Neural crest cell (in vitro differentiated cells): ENCODE results near the gene LRCH3.

- PRO-cap, result no peak
These were observed 592 bp upstream of the DLG1 start for GRCh38 chr3:197298909-197299498.

GRCh38 chr3:197352900-197353412 lies 54.5 kb upstream of the DLG1 start:
- PRO-cap, result no peak

DNA sequence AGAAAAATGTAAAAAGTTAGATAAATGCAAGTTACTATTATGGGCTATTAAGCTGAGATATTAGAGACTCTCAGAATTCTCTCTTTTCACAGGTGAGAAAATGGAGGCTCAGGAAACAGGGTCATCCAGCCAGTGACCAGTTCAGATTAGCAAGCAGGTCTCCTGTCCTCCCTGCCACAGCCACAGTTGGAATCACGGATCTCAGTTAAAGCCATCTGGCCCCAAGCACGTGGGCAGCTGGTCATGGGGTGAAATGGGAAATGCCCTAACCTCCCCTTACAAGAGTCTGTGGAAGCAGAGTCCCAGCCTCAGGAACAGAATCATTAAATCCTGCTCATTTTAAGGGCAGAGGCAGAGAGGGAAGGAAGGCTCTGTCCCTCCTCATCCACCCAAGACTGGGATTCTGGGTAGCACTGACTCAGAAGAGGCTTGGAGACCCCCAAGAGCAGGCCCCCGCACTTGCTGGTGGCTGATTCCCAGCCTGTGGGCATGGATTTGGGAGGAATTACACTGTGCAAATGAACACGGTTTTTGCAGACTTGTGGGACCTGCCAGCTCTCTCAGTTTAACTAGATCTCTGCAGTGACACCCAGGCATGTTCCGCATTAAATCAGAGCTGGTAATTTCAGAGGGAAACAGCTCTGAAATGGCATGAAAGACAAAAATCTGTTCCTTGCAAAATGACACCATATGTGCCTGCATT lies 89.1 kb downstream of the BDH1 start:
- PRO-cap, result no peak

- PRO-cap, result no peak
These were observed 77.9 kb downstream of the BDH1 start for GRCh38 chr3:197477829-197478219.

DNA sequence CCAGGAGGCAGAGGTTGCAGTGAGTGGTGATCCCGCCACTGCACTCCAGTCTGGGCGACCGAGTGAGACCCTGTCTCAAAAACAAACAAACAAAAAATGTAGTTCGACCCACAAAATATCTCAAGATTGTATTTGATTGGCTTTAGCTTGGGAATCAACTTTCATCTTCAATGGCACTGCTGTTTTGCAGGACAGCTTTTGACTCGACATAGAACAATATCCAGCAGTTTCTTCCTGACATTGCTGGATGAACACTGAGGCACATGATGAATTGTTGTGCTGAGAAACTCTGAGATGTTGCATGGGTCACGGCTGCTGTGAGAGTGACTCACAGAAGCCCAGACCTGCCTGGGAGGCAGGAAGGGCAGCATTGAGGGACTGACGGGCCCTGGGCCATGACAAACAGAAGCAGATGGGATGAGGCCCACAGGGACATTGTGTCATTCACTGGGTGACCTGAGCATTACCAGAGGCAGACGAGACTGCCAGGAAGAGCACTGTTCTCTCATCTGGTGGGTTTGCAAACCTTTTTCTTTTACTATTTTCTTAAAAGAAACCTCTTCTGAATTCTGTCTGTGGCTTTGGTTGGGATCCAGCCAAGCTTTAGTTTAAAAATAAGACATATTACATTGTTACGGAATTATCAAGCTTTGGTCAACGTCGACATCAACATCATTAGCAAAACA lies 68.0 kb downstream of the BDH1 start:
- PRO-cap, result unidirectional peak, minus-strand start at position 325 of the sequence

DNA sequence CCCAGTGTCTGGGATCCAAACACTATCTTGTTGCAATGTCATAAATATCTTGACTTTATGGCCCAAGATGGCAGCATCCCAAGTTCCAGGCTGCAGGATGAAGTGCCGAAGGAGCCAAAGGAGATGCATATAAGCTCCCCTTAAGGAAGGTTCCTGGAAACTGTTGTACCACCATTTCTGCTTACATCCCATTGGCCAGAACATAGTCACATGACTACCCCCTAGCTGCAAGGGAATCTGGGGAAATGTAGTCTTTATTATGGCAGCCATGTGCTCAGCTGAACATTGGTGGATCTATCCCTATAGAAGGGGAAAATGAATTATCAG lies 54.3 kb downstream of the BDH1 start:
- PRO-cap, result no peak

GRCh38 chr3:197514587-197515067 lies 41.1 kb downstream of the BDH1 start:
- PRO-cap, result no peak

GRCh38 chr3:197516451-197517557 lies 39.0 kb downstream of the BDH1 start:
- PRO-cap, result no peak

DNA sequence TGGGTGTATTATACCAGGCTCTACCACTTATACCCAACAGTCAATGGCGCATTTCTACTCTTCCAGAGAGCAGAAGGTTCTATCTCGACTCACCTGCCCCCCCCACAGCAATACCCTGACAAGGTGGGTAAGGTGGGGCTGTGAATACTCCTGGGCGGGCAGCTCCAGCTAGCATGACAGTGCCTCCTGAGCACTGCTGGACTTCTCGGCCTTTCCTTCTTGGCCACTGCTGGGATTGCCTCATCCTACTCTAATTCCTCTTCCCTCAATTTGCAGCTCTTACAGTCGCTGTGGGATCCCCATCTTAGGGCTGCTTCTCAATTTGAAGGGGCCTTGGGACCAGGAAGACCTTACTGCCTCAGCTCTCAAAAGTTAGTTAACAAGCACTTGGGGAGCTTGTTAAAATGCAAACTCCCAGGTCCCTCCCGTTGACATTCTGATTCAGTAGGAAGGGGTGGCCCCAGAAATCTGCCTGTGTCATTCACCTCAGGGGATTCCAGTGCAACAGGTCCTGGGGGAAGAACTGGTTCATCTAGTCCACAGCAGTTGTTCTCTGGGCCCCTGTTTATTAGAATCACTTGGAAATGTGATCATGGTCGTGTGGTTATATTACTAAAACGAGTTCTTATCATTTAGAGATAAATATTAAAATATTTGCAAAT lies 14.8 kb downstream of the BDH1 start:
- PRO-cap, result no peak

DNA sequence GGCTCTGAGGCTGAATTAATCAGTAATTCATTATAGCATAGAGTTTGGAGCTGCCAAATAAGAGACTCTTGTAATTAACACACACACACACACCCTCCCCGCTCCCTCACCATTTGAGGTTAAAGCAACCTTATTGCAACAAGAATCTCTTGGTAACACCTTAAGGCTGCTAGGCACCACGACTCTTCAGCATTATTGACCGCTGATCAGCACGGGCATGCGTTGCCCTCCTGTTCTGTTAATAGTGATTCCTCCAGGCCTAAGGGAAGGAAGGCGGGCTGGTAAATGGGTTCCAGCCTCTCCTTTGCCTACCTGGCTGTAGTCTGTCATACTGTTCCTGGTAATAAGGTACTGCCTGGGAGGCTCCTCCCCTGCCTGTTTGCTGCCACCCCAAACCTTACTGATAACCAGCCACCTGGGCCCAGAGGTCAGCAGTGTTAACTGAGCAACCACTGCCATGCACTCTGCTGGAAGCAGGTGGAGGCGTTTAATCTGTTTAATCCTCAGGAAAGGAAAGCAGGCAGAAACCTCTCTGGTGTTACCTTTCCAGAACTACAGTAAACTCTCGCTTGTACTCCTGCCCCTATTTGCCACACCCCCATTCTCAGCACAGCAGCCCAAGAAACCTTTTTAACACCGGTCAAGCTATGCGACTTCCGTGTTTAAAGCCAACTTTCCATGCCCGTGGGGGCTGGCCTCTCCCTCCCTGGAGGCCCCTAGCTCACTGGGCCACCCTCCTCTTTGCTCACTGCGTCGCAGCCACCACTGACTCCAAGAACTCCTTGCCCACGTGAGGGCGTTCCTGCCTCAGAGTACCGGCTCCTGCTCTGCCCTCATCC lies 8.5 kb downstream of the BDH1 start:
- PRO-cap, result no peak

DNA sequence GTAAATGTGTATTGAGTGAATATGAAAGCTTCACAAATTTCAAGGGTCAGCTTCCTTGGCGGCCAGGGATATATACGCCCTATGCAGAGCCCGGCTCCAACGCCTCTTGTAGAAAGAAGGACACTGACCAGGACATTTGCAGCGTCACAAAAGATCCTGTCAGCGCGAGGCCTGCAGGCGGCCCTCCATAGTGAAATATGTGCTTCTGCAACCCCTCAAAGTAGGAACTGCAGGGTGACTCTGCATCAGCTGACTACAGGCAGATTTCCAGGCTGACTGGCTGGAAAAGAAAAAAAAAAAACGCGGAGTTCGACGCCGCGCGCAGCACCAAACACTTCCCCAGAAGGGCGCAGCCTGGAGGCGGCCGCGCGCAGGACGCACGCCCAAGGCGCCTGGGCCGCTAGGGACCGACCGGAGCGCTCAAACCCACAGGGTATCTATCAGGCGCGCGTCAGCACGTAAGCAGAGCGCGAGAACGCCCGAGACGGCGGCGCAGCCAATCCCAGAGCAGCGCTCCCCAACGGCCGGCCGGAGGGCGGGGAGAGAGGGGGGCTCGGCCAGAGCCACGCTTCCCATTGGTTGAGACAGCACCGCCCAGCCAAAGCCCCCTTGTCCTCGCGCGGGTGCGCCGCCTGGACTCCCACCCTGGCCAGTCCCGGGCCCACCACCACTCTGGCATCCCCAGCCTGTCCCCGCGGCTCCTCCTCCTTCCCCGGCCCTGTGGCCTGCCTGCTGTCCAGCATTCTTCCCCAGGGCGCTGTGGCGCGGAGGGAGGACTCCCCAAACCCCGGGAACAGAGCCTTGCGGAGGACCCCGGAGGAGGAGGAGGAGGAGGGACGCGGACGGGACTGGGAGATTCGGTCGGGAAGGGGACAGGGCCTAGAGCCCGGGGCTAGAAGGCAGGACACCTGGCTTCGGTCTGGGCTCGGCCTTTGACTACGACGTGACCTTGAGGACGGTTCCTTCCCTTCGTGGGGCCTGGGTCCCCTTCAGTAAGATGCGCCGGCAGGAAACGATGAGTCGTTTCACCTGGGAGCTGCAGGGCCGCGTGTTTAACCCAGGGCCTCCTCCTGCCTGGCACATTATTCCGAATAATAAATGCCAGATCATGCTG lies 977 bp downstream of the BDH1 start:
- PRO-cap, result bidirectional peak, plus-strand start at position 652 of the sequence, minus-strand start at position 439 of the sequence; bidirectional peak, plus-strand start at position 853 of the sequence, minus-strand start at position 847 of the sequence

DNA sequence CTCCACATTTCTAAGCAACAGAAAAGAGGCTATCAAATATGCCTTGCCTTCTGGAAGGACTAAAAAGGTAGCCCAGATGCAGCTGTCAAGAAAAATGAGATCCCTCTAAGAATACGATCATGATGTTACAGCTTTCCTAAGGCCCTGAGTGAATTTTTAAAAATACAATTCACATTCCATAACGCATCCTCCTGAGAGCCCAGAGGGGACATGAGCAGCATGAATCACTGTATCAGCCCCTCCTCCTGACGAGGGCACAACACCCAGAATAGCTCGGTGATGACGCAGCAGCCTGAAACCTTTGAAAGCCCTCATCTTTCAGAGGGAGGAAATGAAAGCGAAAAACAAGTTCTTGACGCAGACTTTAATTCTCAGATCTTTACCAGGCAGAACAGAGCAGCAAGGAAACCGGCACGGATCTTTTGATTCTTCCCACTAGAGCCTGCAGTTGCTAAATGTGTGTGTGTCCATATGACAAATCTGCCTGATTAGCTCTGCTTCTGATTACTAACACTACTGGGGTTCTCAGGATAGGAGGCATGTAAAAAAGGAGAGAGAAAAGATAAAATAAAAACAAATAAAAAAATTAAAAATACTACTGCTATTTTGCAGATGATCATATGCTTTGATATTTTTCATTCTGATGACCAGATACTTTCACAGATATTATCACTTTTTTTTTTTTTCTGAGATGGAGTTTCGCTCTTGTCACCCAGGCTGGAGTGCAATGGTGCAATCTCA lies 24.3 kb downstream of the RUBCN start:
- PRO-cap, result bidirectional peak, plus-strand start at position 389 of the sequence, minus-strand start at position 153 of the sequence

- PRO-cap, result bidirectional peak, plus-strand start at chr3:197791267, minus-strand start at chr3:197791113; bidirectional peak, plus-strand start at chr3:197791418, minus-strand start at chr3:197791484
These were observed at the start of gene LRCH3 for GRCh38 chr3:197791147-197791839. Gene LRCH3 (plus strand): TSS chr3:197791254.

- PRO-cap, result no peak
These were observed 4.2 kb downstream of the IQCG start for GRCh38 chr3:197955472-197956125.

DNA sequence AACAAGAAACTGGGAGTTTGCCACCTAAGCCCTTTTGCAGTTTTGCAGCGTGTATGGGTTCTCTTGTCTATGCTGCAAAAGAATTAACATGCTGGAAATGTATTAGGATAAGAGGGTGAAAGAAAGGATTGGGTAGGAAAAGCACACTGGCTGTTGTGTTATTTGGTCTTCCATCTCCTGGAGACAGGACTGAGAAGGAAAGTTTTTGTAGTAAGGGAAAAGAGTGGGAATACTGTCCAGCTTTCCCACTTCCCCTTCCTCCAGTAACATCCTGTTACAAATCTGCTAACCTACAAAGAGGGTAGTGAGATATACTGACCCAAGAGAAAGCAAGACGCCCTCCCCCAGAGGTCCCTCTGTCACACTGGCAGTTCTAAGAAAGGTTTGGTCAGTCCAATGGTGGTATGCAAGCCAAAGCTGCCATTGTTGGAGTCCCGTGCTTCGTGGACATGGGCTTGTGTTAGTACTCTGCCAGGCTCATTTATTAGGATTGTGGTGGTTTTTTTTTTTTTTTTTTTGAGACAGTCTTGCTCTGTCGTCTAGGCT lies 2.8 kb downstream of the IQCG start:
- PRO-cap, result no peak